ENCODE measurements around the gene TMEM144.

GRCh38 chr4:156999019-156999701, 27.6 kb upstream of the PDGFC start:
- RRBS, result no CpG with 5 or more reads among the region's 4 CpGs

GRCh38 chr4:157994719-157995332, 178.0 kb downstream of the GASK1B start:
- RRBS, result no CpG with 5 or more reads among the region's 6 CpGs

DNA sequence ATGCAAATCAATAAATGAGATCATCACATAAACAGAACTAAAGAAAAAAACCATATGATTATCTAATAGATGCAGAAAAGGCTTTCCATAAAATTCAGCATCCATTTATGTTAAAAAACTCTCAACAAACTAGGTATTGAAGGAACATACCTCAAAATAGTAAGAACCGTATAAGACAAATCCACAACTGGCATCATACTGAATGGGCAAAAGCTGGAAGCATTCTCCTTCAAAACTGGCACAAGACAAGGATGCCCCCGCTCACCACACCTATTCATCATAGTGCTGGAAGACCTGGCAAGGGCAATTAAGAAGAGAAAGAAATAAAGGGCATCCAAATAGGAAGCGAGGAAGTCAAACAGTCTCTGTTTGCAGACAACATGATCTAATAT, 142.6 kb downstream of the GASK1B start:
- RRBS, result no CpG with 5 or more reads among the region's 3 CpGs

DNA sequence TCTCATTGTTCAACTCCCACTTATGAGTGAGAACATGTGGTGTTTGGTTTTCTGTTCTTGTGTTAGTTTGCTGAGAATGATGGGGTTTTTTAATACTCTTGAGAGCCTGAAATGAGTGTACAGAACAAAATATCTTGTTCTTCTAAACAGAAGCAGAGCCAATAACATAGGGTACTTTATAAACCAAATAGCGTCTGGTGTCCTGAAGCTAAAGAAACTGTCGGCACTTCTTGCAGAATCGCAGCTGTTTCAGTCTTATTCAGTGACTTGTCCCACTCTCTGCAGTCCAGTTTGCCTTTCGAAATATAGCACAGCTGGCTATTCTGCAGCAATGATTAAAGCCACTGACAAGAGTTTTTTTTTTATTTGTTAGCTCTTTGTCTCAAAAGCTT, 52.1 kb downstream of the GASK1B start:
- RRBS, result no CpG with 5 or more reads among the region's 4 CpGs

DNA sequence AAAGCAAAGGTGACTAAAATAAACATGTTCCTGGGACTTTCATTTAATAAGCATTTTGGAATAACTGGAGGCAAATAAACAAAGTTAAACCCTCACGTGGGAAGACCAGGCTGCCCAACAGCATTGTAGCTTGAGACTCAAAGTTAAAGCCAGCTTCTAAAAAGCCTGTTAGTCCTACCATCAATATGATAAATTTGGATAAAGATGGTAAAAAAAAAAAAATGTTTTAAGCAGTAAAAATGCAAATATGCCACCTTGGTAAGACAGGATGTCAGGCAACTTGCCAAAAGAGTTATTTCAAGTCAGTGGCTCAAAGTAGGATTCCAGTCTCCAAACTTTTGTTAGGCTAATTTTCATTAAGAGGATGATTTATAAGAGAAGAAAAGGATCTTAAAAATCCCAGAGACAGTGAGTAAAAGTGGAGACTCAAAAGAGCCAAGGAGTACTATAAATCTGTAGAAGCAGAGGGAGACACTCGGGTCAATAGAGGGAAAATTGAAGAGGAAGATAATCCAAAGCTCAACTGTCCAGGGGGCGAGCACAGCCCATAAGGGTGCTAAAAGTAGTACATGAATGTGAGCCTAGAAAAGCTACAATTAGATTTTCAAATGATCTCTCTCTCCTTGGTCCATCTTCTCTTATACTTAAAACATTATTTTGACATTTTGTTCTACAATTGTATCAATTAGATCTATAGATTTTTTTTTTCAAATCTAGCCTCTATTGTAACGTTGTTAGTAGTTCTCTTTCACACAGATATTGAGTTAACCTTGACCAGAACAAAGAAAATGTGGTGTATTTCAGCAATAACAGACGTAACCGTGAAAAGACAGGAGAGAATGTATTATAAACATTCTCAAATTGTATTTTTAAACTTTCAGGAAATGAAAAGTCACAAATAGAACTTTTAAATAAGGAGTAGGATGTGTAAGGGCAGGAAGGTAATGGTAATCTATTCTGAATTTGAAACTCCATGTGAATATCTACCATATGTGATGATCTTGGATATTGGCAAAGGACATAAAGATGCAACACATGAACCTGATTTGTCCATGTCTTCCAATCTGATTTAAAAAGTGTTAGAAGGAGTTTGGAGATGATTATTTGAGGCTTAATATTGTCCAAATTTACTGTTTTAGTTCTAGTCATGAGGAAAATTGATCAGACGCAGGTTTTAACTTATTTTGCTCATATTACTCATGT, 47.2 kb downstream of the GASK1B start:
- RRBS, result no CpG with 5 or more reads among the region's 7 CpGs

DNA sequence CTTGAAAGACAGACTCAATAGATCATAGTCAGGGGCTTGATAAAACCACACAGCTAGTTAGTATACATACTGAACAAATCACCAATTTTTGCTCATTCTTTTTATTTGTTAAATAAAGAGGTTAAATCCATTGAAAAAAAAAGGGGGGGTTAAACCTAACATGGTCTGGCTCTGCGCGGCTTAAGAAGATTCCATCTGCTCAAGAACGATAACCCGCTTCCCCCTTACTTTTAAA, 3.1 kb downstream of the GASK1B start:
- RRBS, result no CpG with 5 or more reads among the region's 4 CpGs

- RRBS, result no CpG with 5 or more reads among the region's 16 CpGs
Measured at GRCh38 chr4:158182626-158183003, 9.8 kb upstream of the GASK1B start.

GRCh38 chr4:158209924-158210710, at the start of gene TMEM144:
TMEM144 (plus strand) TSS chr4:158210486.
- RRBS, result under 1% methylated on average over 5 of the region's 30 CpGs

- RRBS, result no CpG with 5 or more reads among the region's 8 CpGs
Measured at GRCh38 chr4:158523253-158524049, 1.8 kb downstream of the RXFP1 start.

- RRBS, result no CpG with 5 or more reads among the region's 13 CpGs
Measured at GRCh38 chr4:158672530-158673049, 494 bp downstream of the ETFDH start.

DNA sequence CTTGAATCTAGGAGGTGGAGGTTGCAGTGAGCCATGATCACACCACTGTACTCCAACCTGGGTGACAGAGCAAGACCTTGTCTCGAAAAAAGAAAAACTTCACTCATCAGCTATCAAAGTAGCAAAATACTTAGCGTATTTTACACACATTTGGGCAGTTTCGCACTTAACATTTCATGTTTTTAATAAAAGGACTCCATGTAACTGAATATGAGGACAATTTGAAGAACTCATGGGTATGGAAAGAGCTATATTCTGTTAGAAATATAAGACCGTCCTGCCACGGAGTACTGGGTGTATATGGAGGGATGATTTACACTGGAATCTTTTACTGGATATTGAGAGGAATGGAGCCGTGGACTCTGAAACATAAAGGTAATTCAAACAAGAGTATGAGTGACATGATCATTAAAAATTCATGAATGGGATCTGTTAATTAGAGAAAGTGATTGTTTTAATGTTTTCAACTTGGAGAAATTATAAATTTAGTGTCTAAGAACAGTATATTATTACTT, 17.1 kb downstream of the PPID start:
- RRBS, result no CpG with 5 or more reads among the region's 6 CpGs

GRCh38 chr4:158792347-158792975, 23.6 kb downstream of the FNIP2 start:
- RRBS, result no CpG with 5 or more reads among the region's 5 CpGs

- RRBS, result no CpG with 5 or more reads among the region's 7 CpGs
Measured at GRCh38 chr4:158796611-158797166, 27.9 kb downstream of the FNIP2 start.

DNA sequence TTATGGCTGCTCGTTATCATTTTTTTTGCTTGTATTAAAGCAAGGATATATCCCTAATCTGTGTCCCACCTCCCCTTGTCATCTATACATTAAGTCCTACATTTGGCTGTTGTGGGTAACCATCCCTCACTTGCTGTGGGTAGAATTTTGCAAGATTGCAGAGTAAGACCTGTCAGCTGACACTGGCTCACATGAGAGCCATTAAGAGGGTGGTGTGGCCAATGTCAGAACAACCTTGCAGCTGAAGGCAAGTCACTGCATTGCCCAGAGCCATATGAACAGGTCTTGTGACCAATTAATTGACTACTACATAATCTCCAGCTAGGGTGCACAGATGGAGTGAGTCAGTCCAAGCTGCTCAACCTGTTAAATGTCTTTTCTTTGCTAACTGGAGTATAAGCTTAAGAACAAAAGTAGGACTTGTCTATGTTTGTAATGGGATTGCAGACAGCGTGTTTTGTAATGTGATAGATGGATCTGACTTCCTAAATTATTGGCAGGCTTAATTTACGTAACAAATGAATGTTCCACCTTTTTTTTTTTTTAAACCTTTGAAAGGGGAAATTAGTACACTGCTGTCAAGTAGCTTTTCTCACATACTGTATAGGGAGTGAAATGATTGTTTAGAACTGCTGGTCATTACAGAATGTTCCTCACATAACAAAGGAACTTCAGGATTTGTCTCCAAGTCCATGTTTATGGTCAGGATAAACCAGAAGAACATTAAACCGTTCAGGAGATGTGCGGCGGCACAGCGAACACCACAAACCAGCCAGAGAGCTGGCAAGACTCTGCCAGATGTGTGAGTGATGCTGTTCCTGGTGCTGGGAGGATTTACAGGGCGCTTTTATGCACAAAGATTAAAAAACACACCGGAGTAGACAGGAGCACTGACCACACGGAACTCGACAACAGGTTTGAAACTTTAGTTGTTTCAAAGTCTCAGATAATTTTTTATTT, 37.0 kb downstream of the FNIP2 start:
- RRBS, result no CpG with 5 or more reads among the region's 11 CpGs

GRCh38 chr4:158817712-158818456, 49.1 kb downstream of the FNIP2 start:
- RRBS, result no CpG with 5 or more reads among the region's 5 CpGs

- RRBS, result no CpG with 5 or more reads among the region's 2 CpGs
Measured at GRCh38 chr4:159304048-159304643, 201.3 kb downstream of the RAPGEF2 start.

DNA sequence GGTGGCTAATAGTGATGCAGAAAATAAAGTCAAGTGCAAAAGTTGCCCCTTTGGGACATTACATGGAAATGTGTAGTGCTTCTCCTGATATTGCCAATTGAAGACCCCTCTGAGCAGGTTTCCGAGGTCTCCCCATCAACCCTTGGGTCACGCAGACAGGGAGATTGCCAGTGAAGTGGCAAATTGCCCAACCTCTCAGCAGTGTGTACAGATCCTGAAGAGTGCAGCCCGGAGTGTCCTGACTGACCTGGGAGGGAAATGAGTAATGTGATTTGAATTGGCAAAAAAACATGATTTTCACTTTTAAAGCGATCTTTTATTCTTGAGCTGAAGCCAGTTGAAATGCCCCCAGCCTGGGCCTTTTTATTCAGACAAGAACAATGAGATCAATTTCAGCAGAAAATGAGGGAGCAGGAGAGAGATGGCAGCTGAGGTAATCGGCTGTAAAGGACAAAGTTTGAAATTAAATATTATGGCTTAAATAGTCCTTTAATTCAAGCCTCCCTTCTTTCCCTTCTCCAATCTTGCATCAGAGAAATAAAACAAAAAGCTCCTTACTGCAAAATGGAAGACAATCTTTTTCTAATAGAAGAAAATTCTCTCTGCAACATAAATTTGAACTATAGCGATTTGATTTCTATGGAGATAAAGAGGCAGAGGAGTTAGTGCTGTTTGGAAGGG, 401.9 kb downstream of the RAPGEF2 start:
- RRBS, result no CpG with 5 or more reads among the region's 6 CpGs

DNA sequence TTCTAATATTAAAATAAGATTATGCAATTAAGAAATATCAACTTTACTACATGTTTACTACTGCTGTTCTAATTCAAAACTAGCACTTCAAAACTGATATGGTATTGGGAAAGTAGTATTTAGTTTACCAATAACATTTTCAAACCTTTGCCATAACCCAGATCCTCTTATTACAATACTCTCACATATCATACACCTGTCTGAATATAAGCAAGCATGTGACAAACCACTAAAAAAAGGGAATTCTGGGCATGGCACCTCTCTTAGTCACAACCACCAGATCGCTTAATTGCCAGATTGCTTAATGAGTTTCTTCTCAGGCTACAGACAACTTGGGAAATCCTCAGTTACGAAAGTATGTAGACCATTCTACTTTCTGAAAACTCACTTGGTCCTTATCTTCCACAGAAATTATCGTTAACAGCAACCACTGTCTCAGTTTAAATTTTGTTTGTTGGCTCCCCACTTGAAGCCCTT, 2.1 kb downstream of the NAF1 start:
- RRBS, result no CpG with 5 or more reads among the region's 3 CpGs

All from AG08470 (cell line).